ENCODE measurements around the genes ZNF202, OR4D5 and OR10G6.

- PRO-cap, result no peak
Measured at GRCh38 chr11:121448251-121449017, 3.7 kb upstream of the SORL1 start.

DNA sequence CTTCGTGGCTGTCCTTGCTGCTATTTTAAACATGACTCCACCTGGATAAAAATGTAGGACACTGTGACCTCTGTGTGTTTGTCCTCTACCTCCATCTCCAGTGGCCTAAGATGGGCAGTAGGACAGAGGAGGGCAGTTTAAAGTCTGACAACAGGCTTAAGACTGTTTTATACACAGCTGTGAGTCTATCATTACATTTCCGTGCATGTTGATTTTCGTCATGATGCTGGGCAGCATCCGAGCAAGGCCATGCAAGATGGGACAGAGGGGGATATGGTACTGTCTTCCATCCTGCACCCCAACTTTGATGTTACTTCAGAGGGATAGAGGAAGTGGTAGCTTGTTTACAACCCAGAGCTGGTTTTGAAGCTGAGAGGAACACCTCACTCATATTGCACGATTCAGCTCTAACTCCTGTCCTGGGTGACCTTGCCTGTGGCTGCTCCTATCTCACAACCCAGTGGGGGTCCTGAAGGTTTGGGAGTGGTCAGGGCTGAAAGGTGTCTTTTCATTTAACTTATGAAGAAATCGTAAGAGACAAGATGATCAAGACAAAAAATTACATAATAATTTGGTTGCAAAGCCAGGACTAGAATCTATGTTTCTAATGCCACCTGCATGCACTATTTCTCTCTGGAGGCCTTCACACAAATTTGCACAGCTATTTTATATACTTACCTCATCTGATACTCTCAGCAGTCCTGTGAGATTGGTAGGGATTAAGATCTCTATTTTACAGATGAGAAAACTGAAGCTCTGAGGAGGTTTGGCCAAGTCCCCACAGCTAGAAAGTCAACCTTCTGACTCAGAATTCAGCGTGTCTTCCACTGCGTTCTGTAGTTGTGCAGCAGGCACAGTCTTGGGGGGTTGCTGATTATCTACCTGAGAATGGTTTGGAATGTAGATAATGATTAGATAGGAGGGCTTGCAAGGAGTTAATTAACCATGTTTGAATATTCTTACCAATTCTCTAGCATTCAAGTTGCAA, 2.8 kb upstream of the SORL1 start:
- PRO-cap, result no peak

DNA sequence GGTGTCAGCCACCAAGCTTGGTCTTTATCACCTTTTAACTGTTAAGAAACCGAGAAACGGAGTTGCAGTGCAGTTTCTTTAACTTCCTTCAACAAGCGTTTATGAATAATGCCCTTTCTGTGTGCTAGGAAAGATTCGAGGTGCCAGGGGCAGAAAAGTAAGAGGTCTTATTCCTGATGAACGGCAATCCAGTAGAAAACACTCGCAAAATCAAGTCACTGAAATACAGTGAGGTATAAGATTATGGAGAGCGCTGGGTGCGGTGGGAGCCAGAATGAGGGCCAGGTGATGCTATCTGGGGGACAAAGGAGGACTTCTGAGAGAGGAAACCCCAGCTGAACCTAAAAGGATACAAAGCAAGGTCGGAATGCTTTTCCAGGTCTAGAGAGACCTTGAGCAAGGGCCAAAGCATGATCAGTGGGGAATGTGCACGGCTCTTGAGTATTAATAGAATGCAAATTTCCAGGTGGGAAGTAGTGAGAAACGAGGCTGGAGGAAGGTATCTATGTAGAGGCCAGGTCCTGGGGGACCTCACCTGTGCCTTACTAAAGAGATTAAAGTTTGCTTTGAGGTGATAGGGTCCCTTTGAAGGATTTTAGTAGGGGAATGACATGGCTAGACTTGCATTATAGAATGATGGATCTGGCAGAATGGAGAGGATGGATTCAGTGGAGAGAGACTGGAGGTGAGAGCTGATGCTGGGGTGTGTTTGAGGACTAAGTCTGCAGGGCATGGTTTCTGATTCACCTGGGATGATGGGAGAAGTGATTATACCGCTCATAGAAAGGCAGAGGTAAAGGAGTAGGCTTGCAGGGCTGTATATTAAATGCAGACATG, 84.8 kb downstream of the SORL1 start:
- PRO-cap, result no peak

DNA sequence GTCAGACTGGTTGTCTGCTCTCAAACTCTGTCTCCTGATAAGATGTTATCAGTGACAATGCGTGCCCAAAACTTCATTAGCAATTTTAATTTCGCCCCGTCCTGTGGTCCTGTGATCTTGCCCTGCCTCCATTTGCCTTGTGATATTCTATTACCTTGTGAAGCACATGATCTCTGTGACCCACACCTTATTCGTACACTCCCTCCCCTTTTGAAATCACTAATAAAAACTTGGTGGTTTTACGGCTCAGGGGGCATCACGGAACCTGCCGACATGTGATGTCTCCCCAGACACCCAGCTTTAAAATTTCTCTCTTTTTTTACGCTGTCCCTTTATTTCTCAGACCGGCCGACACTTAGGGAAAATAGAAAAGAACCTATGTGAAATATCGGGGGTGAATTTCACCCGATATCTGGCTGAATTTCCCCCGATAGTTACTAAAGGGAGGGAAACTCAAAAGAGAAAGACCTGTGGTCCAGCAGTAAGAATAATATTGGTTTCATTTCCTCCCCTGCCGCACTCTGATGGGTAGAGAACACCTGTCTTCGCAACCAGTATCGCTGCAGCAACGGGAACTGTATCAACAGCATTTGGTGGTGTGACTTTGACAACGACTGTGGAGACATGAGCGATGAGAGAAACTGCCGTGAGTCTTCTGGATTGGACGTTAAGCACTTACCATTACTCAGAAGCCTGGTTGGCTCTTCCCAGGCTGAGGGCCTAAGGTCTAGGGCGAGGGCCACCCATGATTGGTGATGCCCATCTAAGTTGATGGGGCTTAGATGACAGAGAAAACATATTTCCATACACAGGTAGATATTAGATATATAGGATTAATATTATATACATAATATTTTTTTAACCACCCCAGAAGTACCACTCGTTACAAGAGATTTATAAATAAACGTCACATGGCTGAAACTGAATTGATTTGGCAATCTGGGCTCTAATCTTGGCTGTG, 117.8 kb downstream of the SORL1 start:
- PRO-cap, result no peak

DNA sequence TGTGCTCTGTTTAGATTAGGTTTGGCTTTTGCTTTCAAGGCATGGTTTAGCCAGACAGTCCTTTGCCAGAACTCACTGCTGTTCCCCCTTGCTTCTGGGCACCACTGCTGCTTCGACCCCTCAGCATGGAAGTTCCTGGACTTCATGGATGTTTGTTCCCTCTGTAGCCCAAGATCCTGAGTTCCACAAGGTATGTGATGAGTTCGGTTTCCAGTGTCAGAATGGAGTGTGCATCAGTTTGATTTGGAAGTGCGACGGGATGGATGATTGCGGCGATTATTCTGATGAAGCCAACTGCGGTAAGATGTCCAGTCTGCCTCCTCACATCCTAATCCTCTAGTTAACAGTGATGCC, 137.0 kb downstream of the SORL1 start:
- PRO-cap, result no peak

DNA sequence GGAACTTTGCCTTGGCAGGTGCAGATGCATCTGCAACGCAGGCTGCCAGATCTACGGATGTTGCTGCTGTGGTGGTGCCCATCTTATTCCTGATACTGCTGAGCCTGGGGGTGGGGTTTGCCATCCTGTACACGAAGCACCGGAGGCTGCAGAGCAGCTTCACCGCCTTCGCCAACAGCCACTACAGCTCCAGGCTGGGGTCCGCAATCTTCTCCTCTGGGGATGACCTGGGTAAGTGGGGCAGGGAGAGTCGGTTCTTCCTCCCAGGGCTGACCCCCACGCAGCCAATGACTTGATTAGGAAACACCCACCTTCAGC, 175.4 kb downstream of the SORL1 start:
- PRO-cap, result no peak

GRCh38 chr11:121961139-121962000, 154.6 kb downstream of the BLID start:
- PRO-cap, result no peak

- PRO-cap, result no peak
Measured at GRCh38 chr11:122046712-122047086, 69.3 kb downstream of the BLID start.

GRCh38 chr11:122100073-122101121, 15.6 kb downstream of the BLID start:
- PRO-cap, result bidirectional peak, plus-strand start at chr11:122100833, minus-strand start at chr11:122100542

- PRO-cap, result no peak
Measured at GRCh38 chr11:122146481-122146742, 30.4 kb upstream of the BLID start.

DNA sequence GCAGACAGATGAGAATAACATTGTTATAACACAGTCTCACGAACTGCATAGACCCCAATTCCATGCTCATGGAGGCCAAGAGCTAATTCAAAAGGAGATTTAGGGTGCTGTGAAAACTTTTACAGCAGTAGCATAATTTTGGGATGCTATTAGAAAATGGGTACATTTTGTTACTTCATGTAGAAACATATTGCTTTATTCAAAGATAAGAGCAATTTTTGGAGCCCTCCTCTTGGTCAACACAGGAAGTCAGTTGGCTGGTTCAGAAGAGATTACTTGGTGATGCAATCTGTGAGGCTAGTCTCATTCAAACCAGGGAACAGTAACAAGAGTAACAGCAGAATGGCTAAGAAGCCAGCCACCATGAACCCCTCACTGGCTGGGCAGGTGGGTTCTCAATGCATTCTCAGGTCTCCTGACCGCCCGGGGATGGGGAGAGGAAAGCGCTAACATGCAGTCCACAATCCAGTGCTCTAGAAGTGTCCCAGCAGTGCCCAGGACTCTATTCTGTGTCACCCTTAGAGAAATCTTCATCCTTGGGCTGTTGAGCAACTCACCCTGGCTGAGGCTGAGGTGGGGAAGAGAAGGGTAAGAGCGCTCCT, 262.3 kb upstream of the UBASH3B start:
- PRO-cap, result no peak

DNA sequence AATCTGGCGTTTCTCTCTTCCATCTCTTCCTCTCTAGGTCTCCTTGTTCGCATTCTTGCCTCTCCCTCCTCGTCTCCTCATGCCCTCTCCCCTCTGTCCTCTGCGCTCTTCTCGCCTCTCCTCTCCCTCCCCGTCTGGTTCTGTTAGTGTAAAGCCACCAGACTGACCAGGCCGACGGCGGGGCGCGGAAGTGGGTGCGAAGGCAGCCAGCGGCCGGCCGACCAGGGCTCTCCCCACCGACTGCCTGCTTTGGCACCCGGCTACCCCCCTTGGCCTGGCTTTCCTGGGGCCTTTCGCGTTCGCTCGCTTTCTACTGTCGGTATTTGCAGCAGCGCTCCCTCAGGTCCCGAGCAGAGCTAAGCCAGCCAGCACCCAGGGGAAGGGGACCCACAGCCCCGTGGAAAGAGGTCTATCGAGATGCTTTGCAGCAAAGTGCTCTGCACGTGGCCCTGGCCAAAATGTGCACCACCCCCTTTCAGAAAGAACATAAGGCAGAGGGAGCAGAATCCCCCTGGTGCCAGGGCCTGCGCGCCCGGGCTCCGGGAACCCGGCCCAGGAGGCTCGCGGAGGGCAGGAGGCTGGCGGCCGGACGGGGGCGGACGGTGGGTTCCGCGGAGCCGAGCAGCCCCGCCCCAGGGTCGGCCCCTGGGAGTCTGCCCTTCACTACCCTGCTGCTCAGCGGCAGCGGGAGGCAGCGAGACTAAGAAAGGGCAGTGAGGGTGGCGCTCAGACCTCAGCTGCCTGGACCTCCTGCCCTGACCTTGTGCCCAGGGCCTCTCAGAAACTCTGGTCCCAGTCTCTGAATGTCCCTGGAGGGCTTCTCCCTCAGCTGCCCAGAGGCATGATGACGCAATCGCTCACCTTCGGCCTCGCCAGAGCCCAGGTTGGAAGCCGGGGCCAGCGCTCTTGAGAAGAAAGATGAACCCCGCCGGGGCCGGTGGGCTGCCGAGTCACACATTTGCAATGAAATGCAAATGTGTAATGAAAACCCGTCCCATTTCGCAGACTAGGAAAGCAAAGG, 900 bp upstream of the CLMP start:
- PRO-cap, result no peak

GRCh38 chr11:123474100-123474680, 44.1 kb downstream of the GRAMD1B start:
- PRO-cap, result no peak

- PRO-cap, result no peak
Measured at GRCh38 chr11:123478244-123478693, 48.2 kb downstream of the GRAMD1B start.

GRCh38 chr11:123559847-123560472, 94.5 kb downstream of the SCN3B start:
- PRO-cap, result no peak

DNA sequence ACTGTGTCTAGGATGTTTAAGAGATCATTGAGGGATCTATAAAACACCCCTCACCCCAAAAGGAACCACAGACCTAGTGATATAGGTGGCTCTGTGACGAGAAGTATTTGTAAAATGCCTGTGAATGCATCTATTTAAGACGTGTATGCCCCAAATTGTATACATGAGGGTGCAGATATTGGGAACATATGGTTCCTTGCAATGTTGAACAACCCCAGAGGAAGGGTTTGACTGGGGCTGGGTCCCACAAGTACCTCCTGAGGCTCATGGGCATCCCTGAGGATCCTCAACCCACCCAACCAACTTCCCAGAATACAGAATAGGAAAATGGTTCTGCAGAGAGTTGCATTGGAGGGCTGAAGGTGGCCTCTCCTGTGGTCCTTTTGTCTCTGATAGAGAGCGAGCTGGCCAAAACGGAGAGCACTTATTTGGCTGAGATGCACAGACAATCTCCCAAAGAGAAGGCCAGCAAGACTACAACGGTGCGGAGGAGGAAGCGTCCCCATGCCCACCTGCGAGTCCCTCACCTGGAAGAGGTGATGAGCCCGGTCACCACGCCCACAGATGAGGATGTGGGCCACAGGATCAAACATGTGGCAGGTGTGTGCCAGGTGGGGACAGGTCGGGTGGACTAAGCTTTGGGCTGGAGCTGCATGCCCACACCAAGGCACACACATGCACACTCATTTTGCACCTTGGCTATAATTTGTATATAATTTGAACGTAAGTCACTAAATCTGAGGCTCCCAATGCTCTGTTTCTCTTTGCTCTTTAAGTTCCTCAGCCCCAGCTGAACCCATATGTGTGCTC, 41.2 kb downstream of the SCN3B start:
- PRO-cap, result no peak

DNA sequence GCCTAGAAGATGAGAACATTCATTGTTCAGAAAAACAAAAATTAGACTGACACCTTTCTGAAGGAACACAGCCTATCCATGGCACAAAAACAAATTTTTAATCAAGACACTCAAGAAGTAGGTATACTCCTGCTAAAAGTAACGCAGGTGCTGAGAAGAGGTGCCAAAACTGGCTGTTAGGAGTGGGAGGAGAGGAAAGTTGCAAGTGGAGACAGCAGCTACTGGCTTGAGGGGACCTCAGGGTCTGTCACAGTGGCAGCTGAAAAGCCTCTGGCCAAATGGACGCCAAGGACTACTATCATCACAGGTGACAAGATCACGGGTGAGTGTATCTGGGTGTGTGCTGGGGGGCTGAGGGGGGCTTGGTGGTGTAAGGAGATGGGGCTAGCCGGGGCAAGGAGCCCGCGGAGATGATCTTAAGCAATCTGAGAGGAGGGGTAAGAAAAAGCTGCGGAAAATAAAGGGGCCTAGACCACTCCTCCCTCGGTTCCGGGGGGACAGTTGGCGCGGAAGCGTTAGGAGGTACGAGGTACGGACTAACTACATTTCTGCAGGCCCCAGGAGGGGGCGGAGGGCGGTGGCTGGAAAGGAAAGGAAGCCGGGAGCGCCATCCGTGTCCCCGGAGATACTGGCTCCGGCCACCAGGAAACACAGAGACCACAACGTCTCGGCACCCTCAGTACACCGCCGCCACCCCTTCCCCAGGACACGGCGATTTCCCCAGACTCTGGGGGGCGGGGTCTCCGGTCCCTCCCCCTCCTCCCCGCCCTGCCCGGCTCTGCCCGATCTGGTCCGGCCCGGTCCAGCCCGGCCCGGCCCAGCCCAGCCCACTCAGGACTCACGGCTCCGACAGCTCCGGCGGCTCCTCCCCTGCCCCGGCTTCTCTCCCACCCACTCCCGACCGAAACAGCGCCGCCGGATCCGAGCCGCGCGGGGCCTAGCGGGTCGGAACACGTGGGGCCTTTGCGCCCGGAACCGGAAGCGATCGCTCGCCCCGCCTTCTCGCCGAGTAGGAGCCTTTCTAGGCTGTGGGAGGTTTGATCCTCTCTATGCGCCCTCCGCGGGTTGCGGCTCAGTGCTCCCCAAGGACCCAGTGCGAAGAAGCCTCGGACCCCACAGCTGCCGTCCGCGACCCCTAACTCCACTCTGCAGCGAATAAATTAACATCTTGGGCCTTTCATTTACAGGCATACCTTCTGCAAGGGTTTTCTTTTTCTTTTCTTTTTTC, at the start of gene ZNF202:
Gene ZNF202 (minus strand): TSS at position 954 of the 1,228 bp plus-strand sequence.
- PRO-cap, result unidirectional peak, minus-strand start at position 708 of the sequence; bidirectional peak, plus-strand start at position 1,050 of the sequence, minus-strand start at position 954 of the sequence

DNA sequence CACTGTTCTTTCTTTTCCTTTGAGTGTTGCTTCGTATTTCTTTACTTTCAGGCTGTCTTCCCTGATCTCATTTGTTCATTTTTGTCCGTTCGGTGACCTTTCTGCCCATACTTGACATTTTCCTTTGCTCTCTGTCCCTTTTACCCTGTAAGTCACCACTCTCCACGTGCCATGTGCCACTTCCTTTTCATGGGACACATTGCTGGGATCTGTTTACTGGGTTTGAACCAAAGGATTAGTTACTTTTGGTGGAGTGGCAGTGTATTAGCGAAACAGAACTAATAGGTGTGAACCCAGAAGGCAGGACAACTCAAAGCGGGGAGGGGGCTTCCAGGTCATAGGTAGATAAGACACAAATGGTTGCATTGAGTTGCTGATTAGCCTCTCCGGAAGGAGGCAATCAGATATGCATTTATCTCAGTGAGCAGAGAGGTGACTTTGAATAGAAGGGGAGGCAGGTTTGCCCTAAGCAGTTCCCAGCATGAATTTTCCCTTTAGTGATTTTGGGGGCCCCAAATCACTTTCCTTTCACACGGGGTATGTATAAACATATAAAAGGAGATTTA, 859 bp upstream of the ZNF202 start:
- PRO-cap, result no peak

- PRO-cap, result no peak
Measured at GRCh38 chr11:123939298-123939802, at the start of gene OR4D5. OR4D5 (plus strand) TSS chr11:123939617.

- PRO-cap, result no peak
Measured at GRCh38 chr11:123994986-123995600, at the start of gene OR10G6. OR10G6 (minus strand) TSS chr11:123995161.

Measured in Metastatic Lung Carcinoma in the Adrenal Gland (tissue), 1 donor.